GM12891 (cell line): Measurements from ENCODE around the gene THEM5.

DNA sequence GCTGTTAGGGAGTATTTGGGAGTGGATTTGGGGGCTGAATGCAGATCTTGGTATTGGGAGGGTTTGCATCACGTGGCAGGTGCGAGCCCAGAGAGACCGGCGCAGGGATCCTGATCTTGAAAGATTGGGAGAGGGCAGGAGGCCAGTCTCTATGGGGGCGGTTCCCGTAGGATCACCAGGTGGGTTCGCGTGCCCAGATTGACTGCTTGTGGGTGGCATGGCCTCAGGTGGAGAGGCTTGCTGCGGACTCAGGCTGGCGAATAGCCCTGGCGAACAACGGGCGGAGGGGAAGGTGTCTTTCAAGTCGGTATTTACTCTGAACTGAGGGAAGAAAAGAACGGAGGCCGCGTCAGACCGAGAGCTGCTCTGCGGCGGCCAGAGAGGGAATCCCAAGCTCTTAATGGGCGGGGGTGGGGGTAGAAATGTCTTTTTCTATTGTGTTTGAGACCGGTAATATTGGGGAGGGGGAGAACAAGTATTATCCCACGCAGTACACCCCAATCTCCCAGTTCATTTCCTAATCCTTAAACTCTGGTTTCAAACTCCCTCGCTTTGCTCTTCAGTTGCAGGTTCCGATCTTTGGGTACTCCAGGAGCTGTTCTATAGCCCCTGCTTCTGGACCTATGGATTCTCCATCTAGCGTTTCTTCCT is 416 bp downstream of the CIART start:
- RRBS, result no CpG with 5 or more reads among the region's 26 CpGs

- RRBS, result no CpG with 5 or more reads among the region's 6 CpGs
Measured at GRCh38 chr1:150474501-150475521, 12.4 kb upstream of the TARS2 start.

- RRBS, result no CpG with 5 or more reads among the region's 4 CpGs
Measured at GRCh38 chr1:150562464-150563227, 13.4 kb downstream of the ADAMTSL4 start.

- RRBS, result no CpG with 5 or more reads among the region's 1 CpG
Measured at GRCh38 chr1:150567466-150567648, 12.1 kb downstream of the MCL1 start.

DNA sequence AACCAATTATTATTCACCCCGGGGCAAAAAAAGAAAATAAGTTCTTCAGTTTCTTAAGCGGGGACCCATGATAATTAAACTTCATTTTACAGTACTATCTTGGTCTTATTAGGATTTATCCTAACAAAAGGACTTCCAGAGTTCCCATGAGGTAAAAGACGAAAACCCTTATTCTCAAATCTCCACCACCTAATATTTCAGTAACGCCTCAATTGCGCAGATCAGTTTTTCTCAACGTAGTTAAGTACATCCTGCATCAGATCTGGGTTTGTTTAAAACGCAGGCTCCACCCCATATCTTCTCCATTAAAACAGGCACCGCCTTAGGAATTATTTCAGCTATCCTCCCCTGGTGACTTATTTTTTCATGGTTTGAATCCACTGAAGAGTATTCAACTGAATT is 1.8 kb downstream of the MCL1 start:
- RRBS, result no CpG with 5 or more reads among the region's 8 CpGs

GRCh38 chr1:150582479-150583111 is 3.2 kb upstream of the MCL1 start:
- RRBS, result no CpG with 5 or more reads among the region's 3 CpGs

- RRBS, result no CpG with 5 or more reads among the region's 3 CpGs
Measured at GRCh38 chr1:150768314-150768647, 2.7 kb upstream of the CTSS start.

DNA sequence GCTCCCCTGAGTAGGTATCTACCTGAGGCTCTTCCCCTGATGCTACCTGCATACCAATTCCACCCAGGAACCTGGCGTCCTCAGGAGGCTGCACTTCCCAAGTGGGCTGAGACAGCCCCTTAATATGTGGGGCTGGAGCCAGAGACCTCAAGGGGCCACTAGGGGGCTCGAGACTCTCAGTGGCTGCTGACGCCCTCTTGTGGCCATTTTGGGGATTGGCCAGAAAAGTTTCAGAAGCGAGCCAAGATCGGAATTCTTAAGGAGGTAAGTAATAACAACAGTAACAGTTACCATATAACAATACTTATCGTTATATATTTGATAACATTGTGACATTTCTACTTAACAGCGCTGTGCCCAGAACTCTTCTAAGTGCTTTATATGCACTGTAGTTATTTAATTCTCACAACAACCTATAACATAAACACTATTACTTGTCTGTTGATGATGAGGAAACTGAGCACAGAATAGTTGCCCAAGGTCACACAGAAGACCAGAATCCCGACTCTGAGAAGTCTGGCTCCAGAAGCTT is 2.5 kb upstream of the ANXA9 start:
- RRBS, result no CpG with 5 or more reads among the region's 8 CpGs

DNA sequence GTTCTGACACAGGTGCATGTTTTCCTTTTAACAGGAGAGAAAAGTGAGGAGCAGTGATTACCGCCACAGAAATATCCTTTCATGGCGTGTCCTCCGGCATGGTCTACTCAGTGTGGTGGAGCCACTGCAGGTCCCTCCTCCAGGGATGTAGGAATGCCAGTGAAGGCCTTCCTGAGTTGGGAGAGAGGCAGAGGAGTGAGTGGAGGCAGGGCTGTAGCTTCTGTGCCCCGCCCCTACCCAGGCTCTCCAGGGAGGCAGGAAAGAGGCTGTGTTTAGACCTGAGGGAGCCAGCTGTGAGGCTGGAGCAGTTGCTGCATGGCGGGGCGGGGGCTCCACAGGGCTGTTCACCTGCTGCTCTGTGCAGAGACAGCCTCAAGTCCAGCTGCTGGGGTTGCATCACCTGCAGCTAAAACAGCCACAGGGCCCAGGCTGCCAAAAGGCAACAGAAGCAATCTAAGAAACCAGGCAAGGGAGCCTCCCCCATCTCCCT is 904 bp upstream of the ANXA9 start:
- RRBS, result no CpG with 5 or more reads among the region's 6 CpGs

DNA sequence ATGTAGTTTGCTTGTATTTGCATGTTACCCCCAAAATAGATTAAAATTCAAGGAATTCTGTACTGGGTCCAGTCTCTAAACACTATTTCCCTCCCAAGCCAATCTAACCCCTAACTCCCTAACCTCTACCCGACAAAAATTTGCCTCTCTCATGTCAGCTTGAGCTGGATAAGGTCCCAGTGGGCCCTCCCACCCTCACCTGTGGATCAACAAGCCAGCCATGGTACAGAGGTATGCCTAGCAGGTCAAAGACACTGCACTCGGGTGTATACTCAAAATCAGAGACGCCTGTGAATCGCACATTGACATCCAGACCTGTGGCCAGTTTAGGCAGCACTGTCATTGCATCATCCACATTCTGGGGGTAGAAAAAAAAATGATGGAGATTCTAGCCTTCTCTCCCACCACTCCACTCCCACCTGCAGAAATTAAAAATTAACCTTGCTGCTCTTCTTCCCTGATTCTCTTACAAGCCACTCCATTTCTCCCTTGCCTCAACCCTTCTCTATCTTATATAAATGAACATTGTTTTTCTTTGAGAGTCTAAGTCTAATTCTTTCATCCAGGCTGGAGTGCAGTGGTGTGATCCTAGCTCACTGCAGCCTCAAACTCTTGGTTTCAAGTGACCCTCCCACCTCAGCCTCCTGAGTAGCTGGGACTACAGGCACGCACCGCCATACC is 6.3 kb downstream of the MINDY1 start:
- RRBS, result no CpG with 5 or more reads among the region's 6 CpGs

- RRBS, result no CpG with 5 or more reads among the region's 1 CpG
Measured at GRCh38 chr1:151047301-151047560, 320 bp upstream of the C1orf56 start.

DNA sequence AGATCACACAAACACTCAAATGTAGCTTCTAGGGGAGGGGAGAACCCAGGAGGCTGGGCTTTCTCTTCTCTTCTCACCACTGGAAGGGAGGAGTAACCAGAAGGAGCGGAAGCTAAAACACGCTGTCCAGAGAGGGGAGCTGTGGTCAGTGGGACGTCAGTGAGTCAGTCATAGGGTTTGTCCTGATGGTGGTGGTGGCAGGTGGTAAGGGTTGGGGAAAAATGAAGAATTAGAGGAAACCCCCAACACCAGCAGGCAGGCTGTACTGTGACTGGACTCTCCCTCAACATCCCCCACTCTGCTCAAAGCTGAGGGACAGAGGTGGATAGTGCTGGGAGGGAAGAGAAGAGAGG is 1.7 kb downstream of the CDC42SE1 start:
- RRBS, result no CpG with 5 or more reads among the region's 3 CpGs

- RRBS, result no CpG with 5 or more reads among the region's 3 CpGs
Measured at GRCh38 chr1:151174859-151175417, 843 bp downstream of the TMOD4 start.

DNA sequence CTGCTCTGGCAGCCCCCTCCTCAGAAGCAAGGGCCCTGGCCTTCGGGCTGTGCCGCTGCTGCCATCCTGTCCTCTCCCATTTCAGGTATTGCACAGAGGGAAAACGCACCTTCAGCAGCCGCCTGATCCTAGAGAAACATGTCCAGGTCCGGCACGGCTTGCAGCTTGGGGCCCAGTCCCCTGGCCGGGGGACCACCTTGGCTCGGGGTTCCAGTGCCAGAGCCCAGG is 8.2 kb downstream of the ZNF687 start:
- RRBS, result 94% methylated on average over 4 of the region's 8 CpGs

- RRBS, result no CpG with 5 or more reads among the region's 13 CpGs
Measured at GRCh38 chr1:151408148-151409010, 9.0 kb downstream of the PSMB4 start.

DNA sequence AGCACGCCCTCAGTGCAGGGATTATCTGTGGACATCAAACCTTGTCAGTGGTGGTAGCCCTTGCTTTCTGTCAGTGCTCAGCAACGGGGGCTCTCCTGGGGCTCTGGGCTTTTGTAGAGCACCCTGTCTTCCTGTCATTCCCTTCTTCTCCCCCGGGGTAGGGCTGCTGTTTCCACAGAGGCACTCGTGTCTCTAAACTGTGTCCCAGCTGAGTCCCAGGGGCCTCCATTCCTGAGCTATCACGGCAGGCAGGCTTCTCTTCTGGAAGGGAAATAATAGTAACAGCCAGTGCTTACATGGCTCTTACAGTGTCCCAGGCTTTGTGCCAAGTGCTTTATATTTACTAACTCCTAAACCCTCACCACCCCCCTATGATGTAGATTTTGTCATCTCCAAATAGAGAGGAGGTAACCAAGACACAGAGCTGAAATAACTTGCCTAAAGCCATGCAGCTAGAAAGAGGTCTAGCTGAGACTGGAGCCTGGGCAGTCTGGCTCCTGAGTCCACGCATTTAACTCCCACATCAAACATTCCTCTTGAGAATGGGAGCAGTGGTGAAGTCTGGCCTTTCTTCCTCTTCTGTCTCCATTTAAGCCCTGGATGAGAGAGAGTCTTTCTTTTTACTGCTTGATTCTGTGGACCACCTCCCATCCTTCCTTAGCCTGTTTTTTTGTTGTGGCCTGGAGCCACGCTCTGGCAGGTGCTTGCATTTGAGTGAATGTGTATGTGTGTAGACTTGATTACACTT is 1.5 kb upstream of the CELF3 start:
- RRBS, result no CpG with 5 or more reads among the region's 7 CpGs

DNA sequence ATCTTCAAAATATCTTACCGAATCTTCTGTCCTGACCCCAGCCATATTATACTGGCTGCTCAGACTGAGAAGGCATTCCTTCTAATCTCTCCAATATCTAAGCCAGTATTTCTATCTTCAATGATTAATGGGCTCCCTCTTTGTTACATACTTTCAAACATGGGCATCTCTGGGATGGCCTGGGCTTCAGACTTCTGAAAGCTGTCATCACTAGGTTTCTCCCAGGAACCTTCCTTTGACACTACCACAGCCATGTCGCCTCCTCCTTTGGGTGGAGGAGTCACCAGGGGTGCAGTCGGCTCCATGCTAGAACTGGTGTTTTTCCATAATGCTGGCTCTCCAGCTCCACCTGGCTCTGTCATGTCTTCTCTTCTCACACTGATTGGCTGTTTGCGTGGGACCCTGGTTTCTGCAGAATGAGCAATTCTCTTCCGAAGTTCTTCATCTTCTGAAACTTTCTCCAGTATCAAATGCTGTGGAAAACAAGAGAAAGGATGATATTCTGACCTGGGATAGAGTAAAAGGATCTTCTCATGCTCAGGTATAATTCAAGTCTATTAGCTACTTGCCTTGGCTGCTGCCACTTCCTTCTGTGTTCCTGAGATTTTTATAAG is 11.7 kb downstream of the TDRKH start:
- RRBS, result no CpG with 5 or more reads among the region's 5 CpGs

- RRBS, result no CpG with 5 or more reads among the region's 69 CpGs
Measured at GRCh38 chr1:151790613-151791688, 651 bp upstream of the TDRKH start.

DNA sequence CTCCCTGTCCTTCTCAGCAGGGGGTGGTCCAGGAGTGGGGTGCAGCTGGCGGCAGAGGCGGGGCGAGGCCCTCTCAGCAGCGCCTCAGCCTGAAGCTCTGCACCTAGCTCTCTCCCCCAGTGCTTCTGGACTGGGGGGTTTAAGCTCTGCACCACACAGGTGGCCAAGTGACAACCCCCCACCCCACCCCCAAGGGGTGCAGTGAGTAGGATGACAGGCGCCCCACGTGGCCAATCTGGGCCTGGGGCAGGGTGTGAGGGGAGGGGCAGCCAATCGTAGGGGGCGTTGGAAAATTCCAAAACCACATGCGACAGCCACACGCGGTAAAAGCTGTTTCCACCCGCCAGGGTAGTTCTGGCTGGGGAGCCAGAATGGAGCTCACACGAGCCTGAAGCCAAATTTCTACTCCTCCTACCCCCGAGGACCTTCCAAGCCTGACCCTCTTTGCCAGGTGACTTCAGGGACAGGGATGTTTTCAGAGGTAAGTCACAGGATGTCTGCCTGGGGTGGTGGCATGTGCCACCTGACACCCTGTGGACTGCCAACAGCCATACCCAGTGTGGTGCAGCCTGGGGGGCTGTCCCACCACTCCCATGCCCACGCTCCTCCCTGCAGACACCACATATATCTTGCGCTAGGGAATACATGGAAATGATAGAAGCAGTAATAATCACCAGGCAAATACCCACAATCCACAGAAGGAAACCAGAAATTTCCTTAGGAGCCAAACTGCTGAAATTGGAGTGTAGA is 5.5 kb downstream of the RORC start:
- RRBS, result no CpG with 5 or more reads among the region's 16 CpGs

GRCh38 chr1:151853424-151853975 is at the start of gene THEM5:
TSS of gene THEM5 (minus strand) at chr1:151853712.
- RRBS, result no CpG with 5 or more reads among the region's 5 CpGs